Smooth muscle cell (in vitro differentiated cells): ENCODE measurements around a stretch of chr11.

- RAMPAGE, long total RNA, result no peak
These were observed 76.4 kb upstream of the NNMT start for GRCh38 chr11:114219540-114220542.

DNA sequence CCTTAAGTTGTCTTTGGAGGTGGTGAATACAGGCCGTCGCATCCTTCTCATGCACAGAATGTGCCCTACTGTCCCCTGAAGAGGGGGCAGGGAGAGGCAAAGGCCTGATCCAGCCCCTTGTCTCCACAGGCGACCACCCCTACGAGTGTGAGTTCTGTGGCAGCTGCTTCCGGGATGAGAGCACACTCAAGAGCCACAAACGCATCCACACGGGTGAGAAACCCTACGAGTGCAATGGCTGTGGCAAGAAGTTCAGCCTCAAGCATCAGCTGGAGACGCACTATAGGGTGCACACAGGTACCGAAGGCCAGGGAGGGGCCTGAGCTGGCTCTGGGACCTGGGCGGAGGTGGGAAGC lies 49.2 kb upstream of the NNMT start:
- RAMPAGE, long total RNA, result no peak

DNA sequence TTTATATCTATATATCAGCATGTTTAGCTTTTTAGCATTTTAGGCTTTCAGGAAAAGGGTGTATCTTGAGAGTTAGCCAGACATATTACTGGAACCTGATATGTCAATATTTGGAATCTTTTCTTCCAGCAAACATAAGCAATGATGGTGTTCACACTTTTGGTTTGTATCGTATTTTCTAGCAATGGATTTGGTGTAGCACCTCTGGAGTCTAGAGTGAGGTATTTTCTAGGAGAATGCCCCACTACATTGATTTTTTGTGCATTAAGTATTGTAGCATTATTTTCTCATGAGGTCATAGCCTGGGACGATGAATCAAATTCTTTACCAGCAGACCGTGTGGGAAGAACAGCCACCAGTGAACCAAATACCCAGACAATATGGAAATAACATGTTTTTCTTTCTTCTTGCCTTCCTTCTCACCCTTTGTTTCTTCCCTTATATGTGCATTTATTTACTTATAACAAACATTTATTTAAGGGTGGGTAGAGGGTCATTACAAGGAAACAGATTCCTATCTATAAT lies 3.9 kb upstream of the NNMT start:
- RAMPAGE, long total RNA, result no peak

- RAMPAGE, long total RNA, result no peak
These were observed 11.3 kb downstream of the NNMT start for GRCh38 chr11:114307378-114308076.

DNA sequence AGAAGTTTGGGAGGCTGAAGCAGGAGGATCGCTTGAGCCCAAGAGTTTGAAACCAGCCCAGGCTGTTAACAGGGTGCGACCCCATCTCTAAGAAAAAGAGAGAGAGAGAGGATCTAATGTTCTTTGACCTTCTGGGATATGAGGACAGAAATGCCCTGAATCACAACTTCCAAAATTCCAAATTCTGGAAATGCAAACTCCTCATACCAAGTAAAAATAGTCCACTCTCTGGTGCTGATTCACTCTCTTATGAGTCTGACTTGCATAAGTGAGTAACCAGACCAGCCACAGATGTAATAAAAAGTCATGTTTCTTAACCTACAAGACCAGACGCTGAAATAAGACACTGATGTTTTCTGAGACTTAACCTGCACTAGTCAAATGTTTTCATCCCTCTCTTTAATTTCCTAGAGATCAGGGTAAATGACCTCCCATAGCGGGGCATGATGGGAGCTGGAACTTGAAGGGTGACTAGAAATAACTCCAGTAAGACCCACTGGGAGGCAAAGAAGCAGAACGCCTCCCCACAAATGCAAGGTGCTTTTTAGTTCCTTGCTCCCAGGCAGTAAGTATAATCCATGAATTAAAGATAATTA lies 25.7 kb downstream of the NNMT start:
- RAMPAGE, long total RNA, result no peak

- RAMPAGE, long total RNA, result no peak
These were observed 1.2 kb upstream of the CADM1 start for GRCh38 chr11:115505254-115505897.

DNA sequence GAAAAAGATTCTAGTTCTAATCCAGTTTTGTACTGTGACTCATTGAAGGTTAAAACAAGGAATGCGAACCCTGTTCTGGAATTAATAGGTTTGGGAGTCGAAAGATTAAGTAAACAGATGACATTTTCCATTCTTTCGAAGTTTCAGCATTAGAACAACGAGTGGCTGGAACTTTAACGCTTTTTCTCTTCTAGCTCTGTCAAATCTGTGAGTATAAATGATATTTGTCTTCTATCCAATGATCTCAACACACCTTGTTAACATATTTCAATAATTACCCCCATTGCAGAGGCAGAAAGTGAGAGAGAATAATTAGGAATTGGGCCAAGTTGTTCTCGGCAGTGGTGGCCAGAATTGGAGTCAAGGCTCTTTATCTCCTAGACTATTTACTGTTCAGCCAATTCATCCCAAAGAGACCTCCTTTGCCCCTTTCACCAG lies 19.3 kb upstream of the CADM1 start:
- RAMPAGE, long total RNA, result no peak

DNA sequence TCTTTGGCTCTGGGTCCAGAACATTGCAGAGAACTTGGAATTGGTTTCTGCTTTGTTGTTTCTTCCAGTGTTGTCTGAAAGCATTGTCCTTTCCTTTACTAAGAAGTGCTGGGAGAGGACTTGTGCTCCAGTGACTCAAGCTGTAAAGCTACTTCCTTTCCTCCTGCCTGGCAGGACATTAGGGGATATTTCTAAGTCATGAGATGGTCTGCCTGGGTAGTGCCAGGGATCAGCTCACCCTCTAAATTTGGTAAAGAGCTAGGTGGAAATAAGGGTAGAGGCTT lies 202.5 kb upstream of the CADM1 start:
- RAMPAGE, long total RNA, result no peak

- RAMPAGE, long total RNA, result no peak
These were observed 580.1 kb downstream of the BUD13 start for GRCh38 chr11:116192631-116193181.

DNA sequence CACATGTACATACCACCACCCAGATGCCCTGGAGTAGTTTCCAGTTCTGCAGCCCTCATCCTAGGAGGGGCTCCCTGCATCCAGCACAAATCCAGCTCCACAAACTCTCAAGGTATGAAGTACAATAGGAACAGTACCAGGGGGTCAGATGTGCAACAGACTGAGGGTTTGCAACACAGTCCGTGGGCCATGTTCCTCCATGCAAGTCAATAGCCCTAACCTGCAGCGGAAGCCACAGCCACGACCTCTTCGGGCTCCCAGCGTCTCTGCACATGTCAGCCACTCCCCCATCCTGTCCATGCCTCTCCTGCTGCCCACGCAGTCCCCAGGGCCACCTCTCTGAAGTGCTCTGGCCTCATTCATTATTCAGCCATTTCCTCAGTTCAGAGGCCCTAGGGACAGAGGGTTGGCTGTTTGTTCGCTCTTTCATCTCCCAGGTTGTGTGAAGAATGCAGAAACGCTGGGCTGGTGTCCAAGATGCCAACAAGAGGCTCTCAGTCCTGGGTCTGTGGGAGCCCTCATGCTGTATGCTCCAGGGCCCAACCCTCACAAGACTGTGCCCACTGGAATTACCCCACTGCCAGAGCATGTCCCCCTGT lies 209.9 kb downstream of the BUD13 start:
- RAMPAGE, long total RNA, result no peak

DNA sequence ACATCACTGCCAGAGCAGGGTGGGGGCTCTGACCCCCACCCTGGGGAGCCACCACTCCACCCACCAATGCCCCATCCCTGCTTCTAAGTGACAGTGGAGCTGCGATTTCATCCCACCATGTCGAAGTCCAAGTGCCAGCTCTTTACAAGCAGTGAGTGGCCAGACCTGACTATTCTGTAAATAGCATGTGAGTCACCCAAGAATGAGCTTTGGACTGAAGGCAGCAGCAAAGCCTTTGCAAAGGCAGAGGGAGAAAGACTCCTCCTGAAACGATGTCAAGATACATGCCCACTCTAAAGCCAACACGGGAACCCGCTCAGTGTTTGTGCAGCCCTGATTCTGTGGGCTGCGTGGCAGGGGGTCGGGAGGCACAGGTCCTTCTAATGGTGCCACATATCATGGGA lies 209.4 kb downstream of the BUD13 start:
- RAMPAGE, long total RNA, result no peak

DNA sequence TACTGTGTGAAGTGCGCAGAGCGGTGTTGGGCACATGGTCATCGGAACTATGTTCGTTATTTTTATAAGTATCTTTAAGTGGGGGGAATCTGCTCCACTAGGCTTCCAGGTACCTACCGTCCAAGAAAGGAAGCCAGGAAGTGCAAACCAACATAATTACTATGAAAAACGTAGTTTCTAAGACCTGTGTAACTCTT lies 572 bp upstream of the BUD13 start:
- RAMPAGE, long total RNA, result no peak

DNA sequence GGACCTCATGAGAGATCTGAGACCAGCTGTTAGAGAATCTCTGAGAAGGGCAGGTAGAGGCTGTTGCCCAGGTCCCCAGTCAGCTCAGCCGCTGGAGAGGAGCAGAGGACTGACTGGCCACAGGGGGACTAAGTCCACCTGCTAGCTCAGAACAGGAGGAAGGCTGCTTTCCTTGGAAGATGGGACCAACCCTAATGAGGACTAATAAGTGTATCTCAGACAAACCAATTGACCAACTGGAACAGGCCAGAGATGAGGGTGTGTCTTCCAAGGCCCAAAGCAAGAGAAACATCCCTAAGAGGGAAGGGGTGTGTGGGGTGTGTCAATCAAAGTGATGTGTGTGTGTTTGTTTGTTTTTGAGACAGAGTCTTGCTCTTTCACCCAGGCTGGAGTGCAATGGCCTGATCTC lies 6.8 kb downstream of the APOA4 start:
- RAMPAGE, long total RNA, result no peak

- RAMPAGE, long total RNA, result no peak
These were observed 56.8 kb upstream of the APOA1 start for GRCh38 chr11:116894076-116894859.

- RAMPAGE, long total RNA, result no peak
These were observed 104.7 kb downstream of the SIK3 start for GRCh38 chr11:116992990-116994374.

- RAMPAGE, long total RNA, result no peak
These were observed 98.7 kb downstream of the SIK3 start for GRCh38 chr11:116999523-117000019.

DNA sequence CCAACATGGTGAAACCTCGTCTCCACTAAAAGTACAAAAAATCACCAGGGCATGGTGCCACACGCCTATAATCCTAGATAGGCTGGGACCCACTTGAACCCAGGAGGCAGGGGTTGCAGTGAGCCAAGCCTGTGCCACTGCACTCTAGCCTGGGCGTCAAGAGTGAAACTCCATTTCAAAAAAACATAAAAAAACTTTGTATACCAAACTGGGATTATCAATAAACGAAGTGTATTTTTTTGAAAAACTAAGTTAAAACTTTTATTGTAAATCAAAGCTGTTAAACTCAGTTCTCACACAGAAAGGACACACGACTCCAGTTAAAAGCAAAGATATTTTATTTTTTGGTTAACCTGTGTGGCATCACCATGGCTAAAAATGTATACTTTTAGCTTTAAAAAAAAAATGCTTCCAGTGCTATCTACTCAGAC lies 84.9 kb downstream of the SIK3 start:
- RAMPAGE, long total RNA, result no peak

DNA sequence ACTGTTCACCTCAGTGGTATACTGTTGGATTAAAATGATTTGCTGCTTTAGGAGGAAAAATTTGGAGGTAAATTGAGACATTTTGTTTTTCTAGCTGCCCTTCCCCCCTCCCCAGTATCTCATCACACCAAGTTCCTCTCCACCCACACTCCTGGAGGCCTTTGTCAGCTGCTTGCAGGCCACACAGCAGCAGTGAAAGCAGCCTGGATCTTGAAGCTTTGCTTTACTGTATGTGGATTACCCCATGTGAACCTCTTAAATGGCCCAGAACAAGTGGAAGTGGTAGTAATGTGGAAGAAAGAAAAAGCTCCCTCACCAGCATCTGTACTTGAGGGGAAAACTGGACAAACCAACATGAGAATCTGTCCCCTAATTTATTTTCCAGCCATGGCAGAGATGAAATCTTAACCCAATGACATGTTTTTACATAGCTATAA lies 6.7 kb upstream of the SIDT2 start:
- RAMPAGE, long total RNA, result no peak

- RAMPAGE, long total RNA, result no peak
These were observed 5.3 kb upstream of the SIDT2 start for GRCh38 chr11:117173235-117173575.

DNA sequence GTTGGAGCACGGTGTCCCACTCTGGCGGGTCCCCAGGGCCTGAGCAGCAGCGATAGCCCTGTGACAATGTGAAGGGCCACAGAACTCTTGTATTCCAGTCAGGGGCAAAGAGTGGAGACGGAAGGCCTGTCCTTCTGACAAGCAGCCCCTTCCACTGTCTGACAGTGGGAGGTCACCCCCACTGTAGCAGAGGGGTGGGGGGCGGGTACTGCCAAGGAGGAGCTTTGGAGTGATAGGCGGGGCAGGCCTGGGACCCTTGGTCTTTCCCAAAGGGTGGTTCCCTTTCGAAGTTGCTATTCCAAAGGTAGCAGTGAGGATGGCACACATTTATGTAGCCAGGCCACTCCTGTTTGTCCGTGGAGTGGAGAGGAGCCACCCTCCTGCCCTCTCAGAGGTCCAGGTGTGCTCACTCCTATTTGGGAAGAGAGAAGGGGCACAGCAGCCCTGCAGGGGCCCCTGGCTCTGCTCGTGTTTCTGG lies 724 bp downstream of the TAGLN start:
- RAMPAGE, long total RNA, result no peak